Jejunum (tissue), 1 donor: ENCODE measurements around a stretch of chr4.

DNA sequence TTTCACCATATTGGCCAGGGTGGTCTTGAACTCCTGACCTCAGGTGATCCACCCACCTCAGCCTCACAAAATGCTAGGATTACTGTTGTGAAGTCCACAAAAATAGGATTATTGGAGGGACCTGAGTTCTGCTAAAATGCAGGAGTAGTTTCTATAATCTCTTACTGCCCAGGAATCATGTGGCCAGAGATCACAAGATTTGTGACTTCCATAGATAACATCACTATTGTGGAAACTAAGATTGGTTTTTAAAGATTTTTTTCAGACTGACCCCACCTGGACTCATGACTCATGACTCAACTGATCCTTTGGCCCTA, 8.1 kb upstream of the NOCT start:
- PRO-cap = no peak

GRCh38 chr4:139054332-139054952, 38.9 kb downstream of the NOCT start:
- PRO-cap = no peak

DNA sequence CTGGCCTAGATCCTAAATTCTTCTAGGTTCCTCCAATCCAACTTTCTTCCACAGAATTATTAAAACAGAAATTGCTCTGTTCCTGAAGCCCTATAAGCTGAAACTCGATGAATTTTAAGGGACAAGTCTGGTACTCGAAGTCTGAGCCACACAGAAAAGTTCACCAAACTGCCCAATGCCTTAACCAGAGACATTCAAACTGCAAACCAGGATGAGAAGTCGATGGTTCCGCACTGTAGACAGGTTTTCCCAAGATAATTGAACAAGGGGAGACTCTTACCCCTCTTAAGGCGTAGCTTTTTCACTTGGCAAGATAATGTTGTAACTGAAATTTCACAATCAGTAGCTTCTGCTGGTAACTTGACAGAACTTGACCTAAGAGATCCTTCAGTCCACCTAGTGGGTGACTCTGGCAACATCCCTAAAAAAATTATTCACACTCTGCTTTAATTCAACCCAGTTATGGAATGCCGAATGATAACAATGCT, 9.4 kb downstream of the ELF2 start:
- PRO-cap = no peak

GRCh38 chr4:139175491-139175927, 1.5 kb downstream of the ELF2 start:
- PRO-cap = no peak

DNA sequence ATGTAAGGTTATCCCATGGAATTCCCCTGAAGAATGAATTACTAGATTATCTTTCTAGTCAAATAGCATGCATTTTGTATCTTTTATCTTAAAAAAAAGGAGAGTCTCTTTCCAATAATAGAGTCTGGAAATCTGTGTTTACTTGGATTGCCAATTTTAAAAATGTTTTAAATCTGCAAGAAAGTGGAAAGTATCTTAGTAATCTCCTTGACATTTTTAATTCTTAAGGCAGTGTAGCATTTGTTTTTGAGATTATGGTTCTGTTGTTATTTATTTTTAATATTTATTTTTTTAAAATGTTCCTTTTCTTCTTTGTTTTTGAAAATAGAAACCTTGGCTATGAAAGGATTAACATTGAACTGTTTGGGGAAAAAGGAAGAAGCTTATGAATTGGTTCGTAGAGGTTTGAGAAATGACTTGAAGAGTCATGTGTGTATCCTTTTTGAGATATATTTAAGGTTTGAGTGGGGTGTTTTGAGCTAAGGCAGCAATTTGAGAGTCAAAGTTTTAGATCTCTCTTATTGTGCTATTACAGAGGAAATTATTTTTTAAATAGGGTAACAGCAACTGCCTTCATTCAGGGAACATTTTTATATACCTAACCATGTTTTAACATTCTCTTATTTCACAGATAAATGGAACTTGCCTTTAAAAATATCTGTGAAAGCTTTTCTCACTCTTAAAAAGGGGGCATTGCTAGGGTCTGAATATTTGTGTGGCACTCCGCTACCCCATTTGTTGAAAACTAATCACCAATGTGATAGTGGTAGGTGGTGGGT, 34.4 kb upstream of the NDUFC1 start:
- PRO-cap = no peak

DNA sequence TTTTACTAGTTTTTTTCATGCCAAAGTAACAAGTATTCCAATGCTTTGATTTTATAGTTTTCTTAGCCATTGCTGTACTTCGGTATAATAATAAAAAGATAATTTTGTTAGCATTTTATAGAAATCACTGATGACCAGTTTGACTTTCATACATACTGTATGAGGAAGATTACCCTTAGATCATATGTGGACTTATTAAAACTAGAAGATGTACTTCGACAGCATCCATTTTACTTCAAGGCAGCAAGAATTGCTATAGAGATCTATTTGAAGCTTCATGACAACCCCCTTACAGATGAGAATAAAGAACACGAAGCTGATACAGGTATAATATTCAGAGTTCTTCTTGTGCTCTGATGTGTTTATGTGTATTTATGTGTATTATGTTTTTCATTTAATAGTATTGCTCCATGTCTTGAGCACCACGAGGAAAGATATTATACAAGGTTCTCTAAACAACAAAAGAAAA, 59.4 kb upstream of the NDUFC1 start:
- PRO-cap = no peak

- PRO-cap = no peak
Measured at GRCh38 chr4:139682689-139683774, 17.4 kb downstream of the MGST2 start.

DNA sequence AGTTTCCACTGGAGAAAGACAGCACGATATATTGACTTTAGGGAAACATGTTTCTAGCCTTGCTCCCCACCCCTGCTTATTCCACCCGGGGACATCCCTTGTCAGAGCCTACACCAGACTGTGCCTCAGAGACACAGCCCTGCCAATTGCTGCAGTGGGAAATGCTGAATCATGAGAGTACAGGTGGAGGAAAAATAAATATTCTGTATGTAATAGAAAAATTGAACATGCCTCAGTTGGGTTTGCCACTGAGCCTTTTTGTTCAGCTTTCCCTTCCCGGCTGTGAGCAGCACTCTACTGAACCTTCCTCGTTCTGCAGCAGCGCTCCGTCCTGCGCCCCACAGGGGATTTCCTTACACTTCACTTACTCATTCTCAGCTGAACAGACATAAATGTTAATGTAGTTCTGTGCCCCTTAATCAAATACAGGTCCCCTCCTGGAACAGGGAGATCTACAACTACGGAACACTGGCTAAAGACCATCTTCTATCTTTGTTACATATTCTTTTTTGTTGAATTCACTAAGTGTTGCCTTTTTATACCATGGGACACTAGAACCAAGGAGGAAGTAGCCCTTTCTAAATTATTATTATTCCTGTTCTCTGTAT, 121.3 kb downstream of the MGST2 start:
- PRO-cap = no peak

DNA sequence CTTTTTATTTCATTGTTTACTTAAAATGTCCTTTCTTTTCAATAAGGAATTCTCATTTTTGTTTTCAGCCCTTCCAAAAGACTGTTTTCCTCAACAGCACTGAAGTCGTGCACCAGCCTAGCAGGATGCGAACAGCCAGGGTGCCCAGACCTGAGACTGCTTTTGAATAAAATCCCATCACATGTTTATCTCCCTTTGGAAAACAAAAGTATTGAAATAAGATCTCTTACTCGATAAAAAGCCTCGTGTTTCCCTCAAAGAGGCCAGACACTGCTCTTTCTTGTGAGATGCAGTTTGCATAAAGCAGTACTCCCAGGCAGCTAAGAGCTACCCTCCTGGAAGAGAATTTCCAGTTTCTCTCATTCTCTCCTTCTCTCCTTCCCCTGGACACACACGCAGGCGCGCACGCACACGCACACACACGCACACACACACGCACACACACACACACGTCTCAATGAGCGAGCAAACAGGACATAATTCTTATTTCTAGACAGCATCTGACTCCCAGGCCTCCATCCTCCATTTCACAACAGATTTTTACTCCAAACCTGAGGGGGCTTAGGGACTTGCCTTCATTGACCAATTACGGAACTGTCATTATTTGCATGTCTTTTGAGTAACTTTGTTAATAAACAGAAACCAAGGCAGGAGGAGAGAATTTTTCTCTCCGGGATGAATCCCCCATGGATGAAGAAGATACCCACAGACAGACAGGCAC, 236.4 kb downstream of the MGST2 start:
- PRO-cap = no peak

DNA sequence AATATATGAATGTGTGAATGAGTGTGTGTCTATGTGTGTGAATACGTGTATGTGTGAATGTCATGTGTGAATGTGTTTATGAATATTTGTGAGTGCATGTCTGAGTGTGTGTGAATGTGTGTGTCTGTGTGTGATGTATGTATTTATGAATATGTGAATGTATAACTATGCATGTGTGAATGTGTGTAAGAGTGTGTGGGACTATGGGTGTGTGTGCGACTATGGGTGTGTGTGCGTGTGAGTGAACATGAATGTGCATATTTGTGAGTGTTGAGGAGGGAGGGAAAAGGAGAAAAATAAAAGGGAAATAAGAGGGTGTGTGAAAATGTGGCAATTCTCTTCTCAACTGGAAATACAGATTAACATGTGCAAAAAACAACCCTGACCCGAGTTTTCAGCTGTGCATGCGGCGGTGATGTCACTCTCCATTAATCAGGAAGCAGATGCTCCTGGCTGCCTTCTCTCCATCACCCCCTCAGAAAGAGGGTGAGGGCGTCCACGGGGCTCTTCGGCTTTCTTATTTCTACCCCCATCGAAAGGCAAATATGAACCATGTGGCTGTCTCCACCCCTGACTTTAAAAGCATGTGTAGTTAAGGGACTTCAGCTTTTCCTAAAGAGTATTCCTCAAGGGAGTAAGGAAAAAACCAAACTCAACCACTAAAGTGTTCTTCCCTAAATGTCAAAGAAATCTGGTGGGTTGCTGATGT, 219.8 kb downstream of the MAML3 start:
- PRO-cap = no peak

- PRO-cap = no peak
Measured at GRCh38 chr4:140013421-140013959, 140.5 kb downstream of the MAML3 start.

DNA sequence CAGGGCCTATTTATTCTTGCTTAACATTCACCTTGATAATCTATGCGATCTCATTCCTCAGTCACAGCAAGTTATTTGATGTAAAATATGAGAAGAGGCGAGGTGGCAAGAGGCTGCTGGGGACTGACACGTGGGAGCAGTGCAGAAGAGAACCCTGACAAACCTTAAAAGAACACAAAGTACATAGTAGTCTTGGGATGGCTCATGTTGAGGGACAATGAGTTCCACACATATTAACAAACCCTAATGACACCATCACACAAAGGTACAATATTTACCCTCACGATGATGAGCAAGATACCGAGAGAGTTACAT, 57.5 kb downstream of the MAML3 start:
- PRO-cap = no peak

GRCh38 chr4:140162933-140163566, 9.1 kb upstream of the MAML3 start:
- PRO-cap = no peak

DNA sequence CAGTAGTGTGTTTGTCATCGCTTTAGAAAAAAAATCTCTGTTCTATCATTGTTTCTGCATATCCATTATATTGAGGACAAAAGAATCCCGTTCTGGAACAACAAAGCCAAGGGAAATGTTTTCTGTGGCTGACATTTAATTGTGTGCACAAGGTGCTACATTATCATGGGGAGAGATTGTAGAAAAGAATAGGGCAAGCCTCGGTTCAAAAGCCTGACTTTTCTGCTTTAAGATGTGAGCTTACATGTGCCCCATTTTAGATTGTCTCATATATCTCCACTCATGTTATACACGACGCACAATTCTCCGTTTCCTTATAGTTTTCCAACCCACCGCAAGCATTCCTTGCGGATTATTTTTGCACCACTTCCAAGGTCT, 99.5 kb upstream of the MAML3 start:
- PRO-cap = no peak

DNA sequence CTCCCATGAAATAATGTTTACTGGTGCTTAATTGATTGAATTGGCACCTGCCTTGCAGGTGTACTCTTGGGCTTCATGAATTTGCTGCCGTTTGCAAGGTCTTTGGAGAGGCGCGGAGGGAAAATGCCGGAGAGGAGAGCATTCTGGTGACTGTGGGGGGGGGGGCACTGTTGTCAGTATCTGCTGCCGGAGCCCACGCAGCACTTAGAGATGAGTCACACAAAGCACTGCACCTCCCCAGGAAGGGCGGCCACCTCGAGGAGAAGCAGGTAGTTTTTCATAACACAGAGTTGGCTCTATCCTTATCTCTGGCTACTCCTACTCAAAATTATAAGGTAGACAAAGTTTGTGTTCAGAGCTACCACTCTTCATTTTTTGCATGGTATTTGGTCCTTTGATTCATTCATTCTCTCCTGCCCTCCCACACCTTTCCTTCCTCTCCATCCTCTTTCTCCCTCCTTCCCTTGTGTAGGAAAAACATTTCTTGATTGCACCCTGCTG, 76.3 kb upstream of the SCOC start:
- PRO-cap = no peak

DNA sequence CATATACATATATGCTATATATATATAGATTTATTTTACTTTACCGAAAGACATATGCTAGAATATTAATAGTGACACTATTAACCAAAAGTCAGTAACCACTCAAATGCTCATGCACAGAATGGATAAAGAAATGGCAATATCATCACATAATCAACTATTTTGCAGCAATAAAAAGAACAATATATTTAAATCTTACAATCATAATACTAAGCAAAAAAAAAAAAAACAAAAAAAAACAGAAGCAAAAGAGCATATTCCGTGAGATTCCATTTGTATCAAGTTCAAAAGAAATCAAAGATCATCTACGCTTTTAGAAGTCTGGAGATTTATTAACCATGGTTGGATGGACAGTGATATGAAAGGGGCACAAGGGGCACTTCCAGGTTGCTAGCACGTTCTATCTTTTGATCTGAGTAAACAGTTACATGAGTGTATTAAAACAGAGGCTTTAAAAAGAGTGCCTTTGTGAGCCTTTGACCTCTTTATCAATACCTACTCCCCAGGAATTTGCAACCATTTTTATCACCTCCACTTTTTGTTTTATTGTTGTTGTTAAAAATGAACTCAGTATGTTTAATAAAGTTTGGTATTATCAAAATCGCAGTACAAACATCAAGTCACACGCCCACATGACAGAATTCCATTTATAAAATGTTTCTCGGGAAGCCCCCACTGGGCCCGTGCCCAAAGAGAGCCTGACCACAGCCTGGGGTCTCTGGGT, 72.3 kb upstream of the UCP1 start:
- PRO-cap = no peak

GRCh38 chr4:140642811-140644043, 74.5 kb upstream of the UCP1 start:
- PRO-cap = no peak

- PRO-cap = no peak
Measured at GRCh38 chr4:140645450-140646499, 77.0 kb upstream of the UCP1 start.

GRCh38 chr4:140720505-140721354, 35.5 kb downstream of the TBC1D9 start:
- PRO-cap = no peak

DNA sequence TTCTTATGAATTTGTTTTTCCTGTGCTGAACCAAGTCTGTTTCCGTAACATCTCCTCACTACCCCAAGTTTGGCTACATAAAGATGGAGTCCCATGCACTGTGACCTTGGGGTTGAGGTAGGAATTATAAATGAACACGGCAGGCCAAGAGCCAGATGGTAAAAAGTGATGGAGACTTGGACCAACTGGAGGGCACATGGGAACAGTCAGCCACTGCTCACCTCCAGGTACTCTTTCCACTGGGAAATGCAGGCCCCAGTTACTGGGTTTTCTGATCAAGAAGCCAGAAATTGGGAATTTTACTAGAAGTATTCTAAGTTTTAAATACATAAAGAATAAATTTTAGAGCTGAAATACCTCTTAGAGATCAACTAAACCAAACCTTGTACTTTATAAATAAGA, 6.8 kb downstream of the RNF150 start:
- PRO-cap = no peak